SJCRH30 (cell line): ENCODE measurements around a stretch of chr20.

GRCh38 chr20:47502575-47503469 lies 1.1 kb downstream of the NCOA3 start:
- RAMPAGE, long total RNA: no peak

- RAMPAGE, long total RNA: no peak
Measured at GRCh38 chr20:47610373-47610811, 108.7 kb downstream of the NCOA3 start.

DNA sequence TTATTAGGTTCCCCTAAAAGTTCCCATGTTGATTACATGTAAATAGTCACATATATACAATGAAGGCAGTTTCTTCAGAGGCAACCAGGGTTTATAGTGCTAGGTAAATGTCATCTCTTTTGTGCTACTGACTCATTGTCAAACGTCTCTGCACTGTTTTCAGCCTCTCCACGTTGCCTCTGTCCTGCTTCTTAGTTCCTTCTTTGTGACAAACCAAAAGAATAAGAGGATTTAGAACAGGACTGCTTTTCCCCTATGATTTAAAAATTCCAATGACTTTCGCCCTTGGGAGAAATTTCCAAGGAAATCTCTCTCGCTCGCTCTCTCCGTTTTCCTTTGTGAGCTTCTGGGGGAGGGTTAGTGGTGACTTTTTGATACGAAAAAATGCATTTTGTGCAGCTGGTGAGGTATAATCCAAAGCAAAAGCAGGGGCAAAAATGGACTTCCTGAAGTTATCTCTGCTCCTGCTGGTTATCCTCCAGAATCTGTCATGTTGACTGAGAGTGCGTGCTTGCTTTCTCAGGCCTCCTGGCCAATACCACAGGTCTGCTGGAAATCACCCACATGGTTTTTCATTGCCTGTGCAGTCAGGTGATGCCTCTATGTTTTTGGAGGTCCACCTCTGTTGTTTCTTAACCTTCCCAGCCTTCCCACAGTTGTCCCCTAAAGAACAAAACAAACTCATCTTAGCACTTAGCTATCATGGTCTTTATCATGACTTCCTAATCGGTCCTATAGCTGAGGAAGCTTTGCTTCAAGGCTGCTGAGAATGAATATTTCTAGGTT lies 127.4 kb downstream of the SULF2 start:
- RAMPAGE, long total RNA: no peak

- RAMPAGE, long total RNA: no peak
Measured at GRCh38 chr20:47668580-47669446, 116.5 kb downstream of the SULF2 start.

DNA sequence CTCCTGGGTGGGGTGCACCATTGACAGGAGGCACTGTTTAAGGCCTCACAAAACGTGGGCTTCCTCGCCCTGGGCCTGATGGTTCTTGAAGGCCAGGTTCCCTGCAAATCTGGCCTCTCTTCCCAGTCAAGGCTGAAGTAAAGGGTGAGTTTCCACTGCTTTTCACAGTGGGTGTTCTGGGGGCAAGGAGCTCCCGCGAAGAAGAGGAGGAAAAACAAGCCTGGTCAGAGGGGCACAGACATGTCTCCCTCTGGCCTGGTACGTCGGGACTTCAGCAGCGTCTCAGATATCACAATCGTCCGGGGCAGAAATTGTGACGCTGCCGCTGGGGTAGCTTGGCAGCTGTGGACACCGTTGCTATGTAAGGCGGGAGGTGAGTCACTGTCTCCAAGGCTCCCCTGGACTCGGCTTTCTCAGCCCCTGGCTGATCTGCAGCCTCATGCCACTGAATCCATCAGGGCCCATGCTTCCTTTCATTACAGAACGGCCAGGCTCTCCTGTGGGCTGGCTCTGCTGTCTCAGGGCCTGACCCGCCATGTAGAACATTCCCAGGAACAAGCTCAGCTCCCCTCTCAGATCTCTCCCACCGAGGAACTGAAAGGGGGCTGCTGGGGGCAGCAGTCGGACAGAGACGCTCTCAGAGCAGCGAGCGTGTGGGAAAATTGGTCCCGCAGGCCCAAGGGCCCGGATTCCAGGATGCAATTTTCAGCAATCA lies 98.7 kb downstream of the SULF2 start:
- RAMPAGE, long total RNA: no peak

DNA sequence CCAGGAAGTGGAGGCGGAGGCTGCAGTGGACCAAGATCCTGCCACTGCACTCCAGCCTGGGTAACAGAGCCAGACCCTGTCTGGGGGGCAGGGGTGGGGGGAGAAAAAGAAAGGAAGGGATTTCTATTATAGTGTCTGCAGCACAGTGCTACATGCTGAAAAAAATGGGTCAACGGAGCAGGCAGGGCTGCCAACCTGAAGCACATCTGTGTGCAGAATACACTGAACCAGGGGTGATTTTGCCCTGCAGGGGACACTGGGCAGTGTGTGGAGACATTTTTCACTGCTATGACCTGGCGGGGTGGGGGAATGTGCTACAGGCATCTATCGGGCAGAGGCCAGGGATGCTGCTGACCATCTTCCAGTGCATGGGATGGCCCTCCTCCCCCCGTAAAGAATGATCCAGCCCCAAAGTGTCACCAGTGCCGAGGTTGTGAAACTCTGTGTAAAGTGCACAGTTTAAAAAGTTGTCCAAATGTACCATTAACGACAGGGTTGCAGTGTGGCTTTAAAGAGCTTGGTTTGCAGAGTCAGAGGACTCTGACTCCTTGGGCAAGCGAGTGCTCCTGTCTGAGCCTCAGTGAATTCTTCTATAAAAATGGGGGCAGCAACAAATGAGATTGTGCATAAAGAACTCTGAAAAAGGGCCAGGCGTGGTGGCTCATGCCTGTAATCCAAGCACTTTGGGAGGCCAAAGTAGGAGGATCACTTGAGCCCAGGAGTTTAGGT lies 72.2 kb downstream of the SULF2 start:
- RAMPAGE, long total RNA: no peak

- RAMPAGE, long total RNA: no peak
Measured at GRCh38 chr20:47725418-47725798, 59.9 kb downstream of the SULF2 start.

DNA sequence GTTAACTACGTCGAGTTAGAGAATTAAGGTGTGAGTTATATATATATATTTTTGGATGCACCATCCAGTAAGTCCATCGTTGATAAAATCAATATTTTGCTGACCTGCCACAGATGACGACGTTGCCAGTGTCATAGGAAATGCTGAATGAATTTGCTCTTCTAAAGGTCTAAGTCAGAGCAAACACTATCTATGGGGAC lies 42.7 kb downstream of the SULF2 start:
- RAMPAGE, long total RNA: no peak

DNA sequence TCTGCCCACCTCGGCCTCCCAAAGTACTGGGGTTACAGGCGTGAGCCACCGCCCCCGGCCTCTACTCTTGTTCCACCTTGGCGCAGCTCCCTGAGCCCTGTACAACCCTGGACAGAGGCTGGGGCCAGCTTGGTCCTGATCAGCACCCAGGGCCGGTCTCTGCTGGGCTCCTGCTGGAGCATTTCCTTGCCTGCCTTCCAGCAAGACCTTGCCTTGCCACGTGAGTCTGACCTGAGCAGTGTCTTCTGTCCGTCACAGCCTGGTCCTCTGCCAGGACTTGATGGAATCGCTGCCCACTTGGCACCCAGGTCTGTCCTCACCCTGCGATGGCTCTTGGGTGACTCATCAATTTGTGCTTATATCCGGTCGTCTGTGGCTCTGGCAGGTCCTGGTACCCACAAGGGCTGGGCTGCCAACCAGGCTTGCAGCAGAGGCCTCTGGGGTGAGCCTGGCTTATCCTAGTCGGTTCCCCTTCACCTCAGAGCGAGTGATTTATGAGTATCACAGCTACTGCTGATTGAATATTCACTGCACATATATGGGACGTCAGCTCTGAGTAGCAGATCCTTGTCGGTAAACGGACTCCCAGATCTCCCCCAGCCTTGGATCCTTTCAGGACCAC lies 10.0 kb upstream of the SULF2 start:
- RAMPAGE, long total RNA: no peak

- RAMPAGE, long total RNA: no peak
Measured at GRCh38 chr20:47950461-47951119, 165.3 kb upstream of the SULF2 start.

- RAMPAGE, long total RNA: no peak
Measured at GRCh38 chr20:47988511-47989193, 203.4 kb upstream of the SULF2 start.

GRCh38 chr20:48120082-48120495 lies 334.8 kb upstream of the SULF2 start:
- RAMPAGE, long total RNA: no peak

DNA sequence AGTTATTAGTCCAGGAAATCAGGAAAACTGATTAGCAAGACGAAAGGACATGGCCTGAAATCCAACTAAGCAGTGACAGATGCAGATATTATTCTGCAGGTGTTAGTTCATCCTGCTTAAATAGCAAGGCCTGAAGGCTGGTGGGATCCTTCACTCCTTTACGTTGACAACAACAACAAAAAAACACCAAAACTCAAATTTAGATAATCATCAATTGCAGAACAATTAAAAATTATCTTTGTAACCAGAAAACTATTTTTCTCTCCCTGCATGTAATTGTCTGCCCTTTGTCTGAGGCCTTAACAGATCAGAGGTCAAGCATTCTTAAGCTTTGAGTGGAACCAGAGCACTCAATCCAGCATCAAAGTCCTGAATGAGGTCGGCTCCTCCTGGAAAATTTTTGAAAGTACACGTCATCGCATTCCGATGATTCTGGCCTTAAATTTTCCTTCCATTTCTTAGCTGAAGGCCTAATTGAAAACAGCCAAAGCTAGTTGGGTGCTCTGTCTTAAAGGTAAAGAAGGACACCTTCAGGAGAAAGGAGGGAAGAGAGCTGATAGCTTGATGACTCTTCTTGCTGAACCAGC lies 510.1 kb upstream of the SULF2 start:
- RAMPAGE, long total RNA: no peak

GRCh38 chr20:48311504-48312108 lies 516.2 kb downstream of the PREX1 start:
- RAMPAGE, long total RNA: no peak

- RAMPAGE, long total RNA: no peak
Measured at GRCh38 chr20:48463886-48464442, 363.8 kb downstream of the PREX1 start.

- RAMPAGE, long total RNA: no peak
Measured at GRCh38 chr20:48636195-48636845, 191.5 kb downstream of the PREX1 start.

- RAMPAGE, long total RNA: no peak
Measured at GRCh38 chr20:48697541-48698331, 130.1 kb downstream of the PREX1 start.

GRCh38 chr20:48706813-48707479 lies 120.9 kb downstream of the PREX1 start:
- RAMPAGE, long total RNA: no peak

GRCh38 chr20:48758178-48758639 lies 69.6 kb downstream of the PREX1 start:
- RAMPAGE, long total RNA: no peak

- RAMPAGE, long total RNA: no peak
Measured at GRCh38 chr20:48819078-48819697, 8.6 kb downstream of the PREX1 start.